Right common carotid artery plus branches (tissue), 1 donor: ENCODE data around the gene ALG10.

- PRO-cap: no peak
These were observed 4.0 kb downstream of the SINHCAF start for GRCh38 chr12:31321888-31322447.

GRCh38 chr12:31322628-31323401 lies 3.1 kb downstream of the SINHCAF start:
- PRO-cap: no peak

- PRO-cap: no peak
These were observed 100.2 kb upstream of the SINHCAF start for GRCh38 chr12:31426068-31426579.

GRCh38 chr12:31506931-31507373 lies 84.0 kb downstream of the DENND5B start:
- PRO-cap: no peak

GRCh38 chr12:31589675-31590664 lies 966 bp downstream of the DENND5B start:
- PRO-cap: unidirectional peak, plus-strand start at chr12:31589766; bidirectional peak, plus-strand start at chr12:31590011, minus-strand start at chr12:31589867; bidirectional peak, plus-strand start at chr12:31590579, minus-strand start at chr12:31590259

DNA sequence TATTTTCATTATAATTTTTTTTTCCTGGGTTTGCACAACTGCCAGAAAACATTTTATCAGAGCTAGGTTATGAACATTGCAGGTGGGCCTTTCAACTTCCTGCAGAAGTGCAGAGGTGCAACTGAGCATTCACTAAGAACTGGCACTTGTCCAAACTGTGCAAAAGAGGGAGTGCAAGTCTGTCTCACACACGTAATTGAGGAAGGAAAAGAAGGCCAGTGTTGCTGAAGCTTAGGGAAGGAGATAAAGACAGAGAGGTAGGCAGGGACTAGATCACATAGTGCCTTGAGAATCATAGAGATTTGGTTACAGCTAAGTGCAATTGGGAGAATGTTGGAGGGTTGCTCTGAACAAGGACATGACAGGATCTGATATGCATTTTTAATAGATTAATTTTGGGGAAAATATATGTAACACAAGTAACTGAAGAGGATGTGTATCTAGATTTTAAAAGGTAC lies 14.1 kb upstream of the AMN1 start:
- PRO-cap: no peak

DNA sequence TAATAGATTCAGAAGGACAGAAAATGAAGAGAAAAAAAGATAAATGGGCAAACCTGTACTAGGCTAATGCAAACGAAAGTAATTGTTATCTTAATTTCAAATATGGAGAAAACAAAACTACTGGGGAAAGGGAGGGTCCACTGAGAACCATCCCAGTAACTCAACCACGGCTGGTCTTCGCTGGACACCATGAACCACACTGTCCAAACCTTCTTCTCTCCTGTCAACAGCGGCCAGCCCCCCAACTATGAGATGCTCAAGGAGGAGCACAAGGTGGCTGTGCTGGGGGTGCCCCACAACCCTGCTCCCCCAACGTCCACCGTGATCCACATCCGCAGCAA lies 25.7 kb upstream of the AMN1 start:
- PRO-cap: no peak

DNA sequence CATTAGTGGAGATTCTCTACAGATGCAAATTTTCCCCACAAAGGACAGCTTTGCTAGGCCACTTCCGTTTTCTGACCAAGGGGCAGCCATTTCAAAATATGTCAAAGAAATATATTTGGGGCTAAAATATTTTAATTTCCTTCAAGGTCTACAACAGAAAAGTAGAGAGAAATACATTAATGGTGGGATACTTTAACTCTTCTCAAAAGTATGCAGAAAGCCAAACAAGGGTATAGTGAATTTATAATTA lies 27.0 kb upstream of the AMN1 start:
- PRO-cap: no peak

DNA sequence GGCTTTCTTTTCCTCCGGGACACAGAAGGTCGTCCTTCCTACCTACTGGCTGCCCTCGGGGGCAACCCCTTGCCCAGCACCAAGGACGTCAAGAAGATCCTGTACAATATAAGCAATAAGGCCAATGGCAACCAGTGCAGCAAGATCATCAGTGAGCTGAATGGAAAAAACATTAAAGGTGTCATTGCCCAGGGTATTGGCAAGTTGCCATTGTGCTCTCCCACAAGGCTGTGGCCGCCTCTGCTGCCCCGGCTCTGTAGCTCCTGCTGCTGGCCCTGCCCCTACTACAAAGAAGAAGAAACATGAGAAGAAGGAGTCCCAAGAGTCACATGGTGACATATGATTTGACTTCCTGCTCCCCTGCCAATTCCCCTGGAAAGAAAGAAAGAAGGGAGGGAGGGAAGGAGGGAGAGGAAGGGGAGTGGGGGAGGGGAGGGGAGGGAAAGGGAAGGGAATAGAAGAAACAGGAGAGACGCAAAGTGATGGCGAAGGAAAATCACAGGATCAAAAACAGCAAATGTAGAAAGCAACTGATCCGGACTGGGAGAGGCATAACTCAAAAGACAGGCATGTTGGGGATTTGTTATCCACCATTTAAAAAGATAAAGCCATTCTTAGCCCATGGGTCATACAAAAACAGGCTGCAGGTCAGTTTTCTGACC lies 61.3 kb upstream of the RESF1 start:
- PRO-cap: no peak

DNA sequence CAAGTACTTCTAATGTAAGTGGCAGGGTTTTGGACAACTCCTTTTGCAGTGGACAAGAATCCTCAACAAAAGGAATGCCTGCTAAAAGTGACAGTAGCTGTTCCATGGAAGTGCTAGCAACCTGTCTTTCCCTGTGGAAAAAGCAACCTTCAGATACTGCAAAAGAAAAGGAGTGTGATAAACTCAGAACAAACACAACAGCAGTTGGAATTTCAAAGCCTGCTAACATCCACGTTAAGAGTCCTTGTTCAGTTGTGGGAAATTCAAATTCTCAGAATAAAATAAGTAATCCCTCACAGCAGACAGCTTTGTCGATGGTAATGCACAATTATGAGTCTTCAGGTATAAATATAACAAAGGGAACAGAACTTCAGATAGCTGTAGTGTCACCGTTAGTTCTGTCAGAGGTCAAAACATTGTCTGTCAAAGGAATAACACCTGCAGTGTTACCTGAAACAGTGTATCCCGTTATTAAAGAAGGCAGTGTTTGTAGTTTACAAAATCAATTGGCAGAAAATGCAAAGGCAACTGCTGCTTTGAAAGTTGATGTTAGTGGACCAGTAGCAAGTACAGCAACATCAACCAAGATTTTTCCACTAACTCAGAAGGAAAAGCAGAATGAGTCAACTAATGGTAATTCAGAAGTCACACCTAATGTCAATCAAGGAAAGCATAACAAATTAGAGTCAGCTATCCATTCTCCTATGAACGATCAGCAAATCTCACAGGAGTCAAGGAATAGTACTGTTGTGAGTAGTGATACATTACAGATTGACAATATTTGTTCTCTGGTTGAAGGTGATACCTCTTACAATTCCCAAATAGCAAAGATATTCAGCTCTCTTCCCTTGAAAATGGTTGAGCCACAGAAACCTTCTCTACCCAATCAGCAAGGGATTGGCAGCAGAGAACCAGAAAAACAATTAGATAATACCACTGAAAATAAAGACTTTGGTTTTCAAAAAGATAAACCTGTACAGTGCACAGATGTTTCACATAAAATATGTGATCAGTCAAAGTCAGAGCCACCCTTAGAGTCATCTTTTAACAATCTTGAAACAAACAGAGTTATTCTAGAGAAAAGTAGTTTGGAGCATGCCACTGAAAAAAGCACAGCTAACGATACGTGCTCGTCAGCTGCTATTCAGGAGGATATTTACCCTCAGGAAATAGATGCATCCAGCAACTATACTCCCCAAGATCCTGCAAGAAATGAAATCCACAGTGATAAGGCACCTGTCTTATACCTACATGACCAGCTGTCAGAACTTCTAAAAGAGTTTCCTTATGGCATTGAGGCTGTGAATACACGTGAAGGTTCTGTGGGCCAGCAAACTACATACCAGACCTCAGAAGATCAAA lies 24.1 kb downstream of the RESF1 start:
- PRO-cap: no peak

GRCh38 chr12:32107670-32108311 lies 1.1 kb downstream of the BICD1 start:
- PRO-cap: no peak

- PRO-cap: no peak
These were observed 32.1 kb downstream of the BICD1 start for GRCh38 chr12:32138509-32139428.

- PRO-cap: no peak
These were observed 781 bp downstream of the FGD4 start for GRCh38 chr12:32399967-32400710.

- PRO-cap: no peak
These were observed 84.1 kb downstream of the FGD4 start for GRCh38 chr12:32483379-32483961.

DNA sequence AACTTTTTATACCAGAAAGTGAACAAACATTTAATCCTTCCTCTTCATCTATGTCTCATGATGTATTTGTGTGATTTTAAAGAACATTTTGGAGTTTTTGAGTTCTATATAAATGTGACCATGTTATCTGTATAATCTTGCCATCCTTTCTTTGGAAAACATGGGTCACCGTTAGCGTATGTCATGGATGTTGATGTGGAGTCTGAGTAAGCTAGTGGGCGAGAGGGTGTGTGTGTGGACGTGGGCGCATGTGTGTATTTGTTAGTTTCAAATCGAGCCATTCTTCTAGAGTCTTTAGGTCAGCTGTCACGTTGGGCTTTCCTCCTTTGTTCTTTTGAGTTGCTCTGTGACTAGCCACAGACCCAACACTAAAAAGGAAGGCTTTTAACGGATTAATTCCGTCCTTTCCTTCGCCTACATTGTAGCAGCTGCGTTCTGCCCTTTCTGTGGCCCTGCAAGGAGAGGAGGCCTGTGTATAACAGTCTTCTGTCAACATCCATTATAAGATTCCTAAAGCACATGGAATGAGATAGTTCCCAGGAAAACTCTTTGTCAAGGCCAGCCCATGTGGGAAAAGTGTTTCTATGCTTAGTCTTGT lies 117.2 kb upstream of the DNM1L start:
- PRO-cap: no peak

GRCh38 chr12:32895591-32896298 lies 832 bp downstream of the PKP2 start:
- PRO-cap: no peak

DNA sequence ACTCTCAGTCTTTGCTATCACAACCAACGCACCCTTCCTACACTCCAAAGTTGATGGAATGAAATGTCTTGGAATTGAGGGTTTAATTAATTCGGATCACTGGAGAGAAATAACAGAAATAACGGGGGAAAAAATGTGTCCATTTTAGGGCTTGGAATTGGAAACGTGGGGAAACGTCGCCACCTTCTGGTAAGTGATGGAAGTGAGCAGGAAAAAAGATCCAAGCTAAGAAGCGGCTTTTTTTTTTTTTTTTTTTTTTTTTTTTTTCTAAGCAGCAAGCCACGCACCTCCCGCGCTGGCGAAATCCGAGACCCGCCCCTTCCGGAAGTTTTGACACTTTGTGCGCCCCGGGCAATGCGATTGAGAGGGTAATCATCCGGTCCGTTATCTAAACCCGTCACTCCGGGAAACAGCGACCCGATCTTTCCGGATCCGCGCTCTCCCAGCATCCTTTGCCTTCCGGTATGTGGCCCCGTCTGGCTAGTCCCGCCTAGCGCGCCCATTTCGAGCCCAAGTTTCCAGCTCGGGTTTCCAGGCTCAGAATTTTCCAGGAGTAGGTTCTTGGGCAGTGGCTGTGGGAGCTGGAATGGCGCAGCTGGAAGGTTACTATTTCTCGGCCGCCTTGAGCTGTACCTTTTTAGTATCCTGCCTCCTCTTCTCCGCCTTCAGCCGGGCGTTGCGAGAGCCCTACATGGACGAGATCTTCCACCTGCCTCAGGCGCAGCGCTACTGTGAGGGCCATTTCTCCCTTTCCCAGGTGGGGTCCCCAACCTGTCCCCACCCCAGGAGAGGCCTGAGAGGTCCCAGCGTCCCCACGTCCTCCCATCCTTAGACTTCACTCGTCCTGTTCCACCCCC lies at the start of gene ALG10:
Gene ALG10, plus strand, starts transcription at position 483 of the 857 bp plus-strand sequence.
- PRO-cap: unidirectional peak, plus-strand start at position 483 of the sequence

DNA sequence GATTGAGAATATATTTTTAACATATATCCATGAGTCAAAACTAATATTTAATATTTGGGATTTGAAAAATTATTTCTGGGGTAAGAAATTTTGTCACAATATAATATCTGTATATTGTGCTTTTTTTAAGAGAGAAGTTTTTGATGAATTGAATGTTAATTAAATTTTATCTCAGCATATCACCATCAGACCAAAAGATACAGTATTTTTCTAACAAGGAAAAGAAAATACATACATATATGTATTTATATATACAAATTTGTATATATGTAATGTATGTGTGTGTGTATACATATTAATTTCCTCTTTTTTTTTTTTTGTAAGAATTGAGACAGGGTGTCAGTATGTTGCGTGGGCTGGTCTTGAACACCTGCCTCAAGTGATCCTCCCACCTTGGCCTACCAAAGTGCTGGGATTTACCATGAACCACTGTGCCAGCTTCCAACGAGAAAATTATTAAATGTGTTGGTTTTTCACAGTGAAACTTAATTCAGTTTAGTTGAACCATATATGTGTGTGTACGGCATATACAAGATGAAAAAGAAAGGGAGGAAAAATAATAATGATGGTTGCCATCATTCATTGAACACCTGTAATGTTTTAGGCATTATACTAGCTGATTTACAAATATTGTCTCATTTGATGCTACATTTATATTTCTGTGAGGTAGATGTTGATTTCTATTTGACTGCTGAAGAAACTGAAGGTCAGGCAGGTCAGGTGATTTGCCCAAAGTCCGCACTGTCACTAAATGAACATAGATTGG lies 10.3 kb downstream of the ALG10 start:
- PRO-cap: no peak

DNA sequence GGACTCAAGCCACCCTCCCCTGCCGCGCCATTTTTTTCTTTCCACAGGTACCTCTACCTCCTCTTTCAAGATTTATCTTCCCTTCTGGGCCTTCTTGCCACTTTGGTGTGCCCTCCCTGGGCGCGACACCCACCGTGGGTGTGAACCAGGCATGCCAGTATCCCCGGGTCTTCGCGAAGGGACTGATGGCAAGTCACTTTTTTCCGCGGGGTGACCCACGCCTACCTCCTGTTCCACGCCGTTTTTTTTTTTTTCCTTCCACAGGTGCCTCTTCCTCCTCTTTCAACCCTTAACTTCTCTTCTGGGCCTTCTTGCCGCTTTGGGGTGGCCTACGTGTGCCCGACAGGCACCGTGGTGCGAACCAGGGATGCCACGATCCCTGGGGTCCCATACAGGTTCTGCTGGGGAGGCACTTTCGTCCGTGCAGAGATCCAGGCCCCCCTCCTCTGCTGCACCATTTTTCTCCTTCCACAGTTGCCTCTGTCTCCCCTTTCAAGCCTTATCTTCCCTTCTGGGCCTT lies 289.4 kb downstream of the ALG10 start:
- PRO-cap: no peak

DNA sequence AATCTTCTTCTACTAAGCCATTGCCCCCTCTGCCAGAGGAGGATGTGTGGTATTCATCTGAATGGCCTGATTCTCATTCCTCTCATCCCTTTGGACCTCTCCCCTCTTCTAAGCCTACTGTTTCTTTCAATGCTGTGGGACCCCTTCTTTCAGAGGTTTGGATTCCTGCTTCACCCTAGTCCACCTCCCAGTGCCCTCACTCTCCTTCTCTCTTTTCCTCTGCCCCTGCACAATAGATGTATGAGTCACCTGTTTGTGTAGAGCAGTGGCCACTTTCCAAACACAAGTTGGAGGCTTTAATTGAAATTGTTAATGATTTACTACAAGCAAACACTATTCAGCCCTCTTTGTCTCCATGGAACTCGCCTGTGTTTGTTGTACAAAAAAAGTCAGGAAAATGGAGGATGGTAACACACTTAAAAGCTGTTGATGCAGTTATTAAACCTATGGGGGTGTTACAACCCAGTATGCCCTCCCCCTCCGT lies 192.2 kb upstream of the ALG10B start:
- PRO-cap: no peak